BE2C (cell line): ENCODE data around the gene CYP2J2.

DNA sequence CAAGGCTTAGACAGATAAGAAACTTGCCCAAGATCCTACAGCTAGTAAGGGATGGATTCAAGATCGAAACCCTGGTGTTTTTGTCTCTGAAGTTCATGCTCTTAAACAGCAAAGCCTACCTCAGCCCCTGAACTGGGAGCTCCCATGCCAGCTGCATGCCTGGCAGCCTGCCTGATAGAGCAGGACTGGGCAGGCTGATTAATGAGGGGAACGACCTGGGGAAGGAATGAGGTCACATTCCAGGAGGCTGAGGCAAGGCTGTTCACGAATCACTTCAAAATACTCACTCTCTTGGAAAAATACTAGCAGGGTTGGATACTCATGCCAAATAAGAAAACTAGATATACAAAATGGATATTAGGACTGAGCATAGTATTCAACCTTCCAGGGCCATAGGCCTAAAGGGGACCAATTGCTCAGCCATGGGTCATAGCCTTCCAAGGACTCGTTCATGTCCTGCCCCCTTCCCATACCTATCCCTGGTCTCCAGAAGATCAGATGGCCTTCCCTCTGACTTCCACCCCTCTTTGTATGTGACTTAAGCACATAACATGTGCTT, 15.5 kb upstream of the TACSTD2 start:
- RRBS = no CpG with 5 or more reads among the region's 4 CpGs

- RRBS = no CpG with 5 or more reads among the region's 3 CpGs
Measured at GRCh38 chr1:58718157-58718550, 18.3 kb upstream of the MYSM1 start.

DNA sequence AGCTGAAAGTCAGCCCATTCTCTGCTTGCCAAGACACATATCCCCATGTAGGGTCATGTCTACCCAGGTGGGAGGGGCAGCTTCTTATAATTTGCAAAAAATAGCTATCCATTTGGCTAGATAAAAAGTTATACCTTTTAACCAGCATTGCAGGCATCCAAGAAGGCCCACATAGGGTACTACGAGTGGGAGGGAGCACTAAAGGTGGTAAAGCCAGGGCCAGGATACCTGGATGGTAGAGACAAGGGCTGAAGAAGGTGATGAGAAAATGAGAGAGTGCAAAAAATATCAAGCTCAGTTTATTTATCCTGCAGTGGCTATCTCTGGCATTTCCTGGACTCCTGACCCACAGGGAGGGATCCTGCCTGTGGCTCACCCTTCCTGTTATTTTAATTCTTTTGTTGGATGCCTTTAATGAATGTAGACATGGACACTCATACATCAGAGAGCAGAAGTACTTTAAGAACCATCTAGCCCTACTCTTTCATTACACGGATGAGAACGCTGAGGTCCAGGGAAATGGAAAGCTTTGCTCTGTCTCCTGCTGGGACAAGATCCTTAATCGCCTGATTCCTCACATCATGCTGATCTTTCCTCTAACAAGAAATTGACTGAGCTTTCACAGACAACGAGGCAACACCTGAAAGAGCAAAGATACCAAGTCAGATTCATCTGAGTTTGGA, 20.7 kb downstream of the JUN start:
- RRBS = no CpG with 5 or more reads among the region's 5 CpGs

DNA sequence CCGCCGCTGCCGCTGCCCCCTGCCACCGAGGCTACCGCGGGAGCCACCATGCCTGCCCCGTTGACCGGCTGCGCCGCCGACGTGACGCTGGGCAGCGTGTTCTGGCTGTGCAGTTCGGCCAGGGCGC, 1.4 kb downstream of the JUN start:
- RRBS = 1% methylated on average over 5 of the region's 16 CpGs

DNA sequence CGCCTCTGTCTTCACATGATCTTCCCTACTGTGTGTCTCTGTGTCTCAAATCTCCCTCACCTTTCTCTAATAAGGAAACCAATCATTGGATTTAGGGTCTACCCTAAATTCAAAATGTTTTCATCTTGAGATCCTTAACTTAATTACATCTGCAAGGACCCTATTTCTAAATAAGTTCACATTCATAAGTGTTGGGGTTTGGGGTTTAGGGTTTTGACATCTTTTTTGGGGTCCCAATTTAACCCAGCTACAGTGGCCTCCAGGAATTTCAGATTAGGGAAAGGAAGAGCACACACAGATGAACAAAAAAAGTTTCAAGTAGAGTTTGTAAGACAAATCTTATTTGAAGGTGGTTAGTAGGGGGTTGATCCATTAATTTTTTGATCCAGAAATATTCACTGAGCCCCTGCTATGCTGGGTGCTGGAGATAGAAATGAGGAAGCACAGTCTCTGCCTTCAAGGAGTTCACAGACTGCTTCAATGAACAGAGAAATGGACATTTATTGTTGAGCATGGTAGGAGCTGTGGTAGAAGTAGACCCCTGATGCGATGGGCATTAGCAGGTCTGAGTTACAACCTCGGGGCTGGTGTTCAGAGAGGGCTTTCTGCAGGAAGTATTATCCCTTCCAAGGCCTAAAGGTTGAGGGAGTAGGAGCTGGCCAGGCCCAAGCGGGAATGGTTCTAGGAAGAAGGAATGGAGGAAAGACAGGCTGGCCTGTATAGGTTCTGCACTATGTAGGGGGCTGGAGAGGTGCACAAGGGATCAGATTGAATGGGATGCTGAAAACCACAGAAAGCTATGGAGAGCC, 23.2 kb upstream of the JUN start:
- RRBS = no CpG with 5 or more reads among the region's 4 CpGs

GRCh38 chr1:58815003-58816086, 31.5 kb upstream of the JUN start:
- RRBS = 96% methylated on average over 10 of the region's 52 CpGs

GRCh38 chr1:58882876-58884336, 99.6 kb upstream of the JUN start:
- RRBS = no CpG with 5 or more reads among the region's 18 CpGs

- RRBS = no CpG with 5 or more reads among the region's 10 CpGs
Measured at GRCh38 chr1:58893351-58893931, 109.6 kb upstream of the JUN start.

GRCh38 chr1:58942080-58942427, 158.2 kb upstream of the JUN start:
- RRBS = no CpG with 5 or more reads among the region's 2 CpGs

GRCh38 chr1:59138369-59138950, 158.4 kb upstream of the FGGY start:
- RRBS = no CpG with 5 or more reads among the region's 6 CpGs

DNA sequence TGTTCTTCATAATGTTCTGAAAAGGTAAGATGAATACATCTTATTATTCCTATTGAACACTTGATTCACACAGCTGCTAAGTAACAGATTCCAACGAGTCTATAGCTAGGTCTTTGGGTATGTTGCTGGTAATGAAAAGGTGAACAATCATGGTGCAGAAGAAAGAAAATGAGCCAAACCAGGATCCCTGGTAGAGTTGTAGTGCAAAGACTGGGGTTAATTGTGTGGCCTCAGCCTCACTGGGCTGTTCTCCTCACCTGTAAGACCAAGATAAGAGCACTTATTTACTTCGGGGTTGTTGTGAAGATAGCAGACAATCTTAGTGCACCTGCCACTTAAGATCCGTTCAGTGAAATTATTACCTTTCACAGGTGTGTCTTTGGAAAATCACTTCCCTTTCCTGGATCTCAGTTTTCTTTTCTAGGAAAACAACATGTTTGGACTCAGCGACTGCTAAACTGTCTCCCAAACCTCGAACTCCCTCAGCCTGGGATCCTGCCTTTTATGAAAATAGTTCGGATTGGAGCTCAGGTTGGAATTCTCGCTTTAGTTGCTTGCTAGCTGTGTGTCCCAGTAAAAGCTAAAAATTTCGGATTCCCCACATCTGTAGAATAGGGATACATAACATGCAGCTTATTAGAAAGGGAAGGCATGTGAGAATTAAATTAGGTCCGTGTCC, 1.2 kb upstream of the FGGY start:
- RRBS = no CpG with 5 or more reads among the region's 9 CpGs

DNA sequence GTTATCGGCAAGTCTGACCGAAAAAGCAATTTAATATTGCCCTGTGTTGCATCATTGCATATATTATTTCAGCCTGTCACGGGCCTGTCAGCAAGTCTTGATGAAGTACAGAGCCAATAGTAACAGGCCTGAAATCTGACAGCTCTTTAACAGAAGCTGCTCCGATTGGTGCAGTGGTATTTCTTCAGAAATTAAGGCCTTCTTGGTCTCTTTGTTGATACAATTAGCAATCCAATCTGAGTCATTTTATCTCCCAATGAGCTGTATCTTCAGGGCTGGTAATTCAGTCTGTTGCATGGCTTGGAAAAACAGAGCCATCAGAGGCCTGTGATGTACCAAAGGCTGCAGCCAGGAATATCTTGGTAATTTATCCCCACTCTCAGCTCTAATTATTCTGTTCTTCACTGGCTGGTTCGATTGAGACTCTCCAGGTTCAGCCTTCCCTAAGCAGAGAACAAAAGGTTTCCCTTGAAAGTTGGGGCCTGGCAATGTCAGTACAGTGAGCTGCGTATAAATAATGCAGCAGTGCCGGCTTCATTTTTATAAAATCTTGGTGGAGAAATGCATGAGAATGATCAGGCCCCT, 149.6 kb downstream of the FGGY start:
- RRBS = no CpG with 5 or more reads among the region's 7 CpGs

- RRBS = no CpG with 5 or more reads among the region's 14 CpGs
Measured at GRCh38 chr1:59520763-59521623, 224.1 kb downstream of the FGGY start.

GRCh38 chr1:59645873-59646196, 168.9 kb upstream of the HOOK1 start:
- RRBS = no CpG with 5 or more reads among the region's 2 CpGs

GRCh38 chr1:59862516-59863509, 48.1 kb downstream of the HOOK1 start:
- RRBS = no CpG with 5 or more reads among the region's 8 CpGs

DNA sequence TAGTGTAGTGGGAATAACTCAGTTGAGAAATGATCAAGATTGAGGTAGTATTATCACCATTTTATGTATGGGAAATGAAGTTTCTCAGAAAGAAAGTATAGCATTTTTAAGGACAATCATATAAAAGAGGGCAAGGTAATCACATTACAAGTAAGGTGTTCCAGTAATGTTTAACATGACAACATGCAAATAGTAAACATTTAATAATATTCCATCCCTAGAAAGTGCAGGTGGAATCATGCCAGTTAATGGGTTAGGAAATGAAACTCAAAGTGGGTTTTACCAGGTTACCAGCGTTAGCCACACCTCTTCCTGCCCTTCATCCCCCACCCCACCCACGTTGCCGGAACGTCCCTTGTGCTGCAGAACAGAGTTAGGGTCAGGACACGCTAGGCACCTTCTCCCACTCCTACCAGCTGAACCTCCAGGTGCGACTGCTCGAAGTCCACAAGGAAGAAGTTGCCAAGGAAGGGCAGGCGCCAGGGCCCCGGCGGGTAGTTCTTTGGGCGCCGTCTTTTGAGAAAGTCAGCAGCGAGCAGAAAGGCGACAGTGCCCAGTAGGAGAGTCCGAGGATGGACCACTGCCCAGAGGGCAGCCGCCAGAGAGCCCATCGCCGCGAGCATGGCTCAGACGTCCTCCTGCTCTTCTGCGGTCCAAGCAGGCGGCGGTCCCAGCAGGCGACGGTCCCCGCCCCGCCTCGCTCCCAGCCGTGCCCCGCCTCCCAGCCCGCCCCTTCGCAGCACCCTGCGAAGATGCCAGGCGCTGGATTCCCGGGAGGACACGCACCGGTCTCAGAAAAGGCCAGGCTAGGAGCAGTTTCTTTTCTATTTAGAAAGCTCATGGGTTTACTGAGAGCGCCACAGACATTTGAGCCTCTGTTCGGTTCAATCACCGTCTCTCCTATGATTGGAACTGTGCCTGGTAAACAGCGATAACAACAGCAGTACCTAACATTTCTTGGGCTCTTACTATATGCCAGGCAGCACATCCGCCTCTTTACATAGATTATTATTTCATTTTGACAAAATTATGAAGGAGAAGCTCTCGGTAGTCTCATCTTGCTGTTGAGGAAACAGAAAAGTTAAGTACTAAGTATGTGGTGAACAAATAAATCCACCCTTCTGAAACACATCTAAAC, at the start of gene CYP2J2:
Gene CYP2J2 (minus strand): TSS at position 650 of the 1,138 bp plus-strand sequence.
- RRBS = no CpG with 5 or more reads among the region's 43 CpGs

DNA sequence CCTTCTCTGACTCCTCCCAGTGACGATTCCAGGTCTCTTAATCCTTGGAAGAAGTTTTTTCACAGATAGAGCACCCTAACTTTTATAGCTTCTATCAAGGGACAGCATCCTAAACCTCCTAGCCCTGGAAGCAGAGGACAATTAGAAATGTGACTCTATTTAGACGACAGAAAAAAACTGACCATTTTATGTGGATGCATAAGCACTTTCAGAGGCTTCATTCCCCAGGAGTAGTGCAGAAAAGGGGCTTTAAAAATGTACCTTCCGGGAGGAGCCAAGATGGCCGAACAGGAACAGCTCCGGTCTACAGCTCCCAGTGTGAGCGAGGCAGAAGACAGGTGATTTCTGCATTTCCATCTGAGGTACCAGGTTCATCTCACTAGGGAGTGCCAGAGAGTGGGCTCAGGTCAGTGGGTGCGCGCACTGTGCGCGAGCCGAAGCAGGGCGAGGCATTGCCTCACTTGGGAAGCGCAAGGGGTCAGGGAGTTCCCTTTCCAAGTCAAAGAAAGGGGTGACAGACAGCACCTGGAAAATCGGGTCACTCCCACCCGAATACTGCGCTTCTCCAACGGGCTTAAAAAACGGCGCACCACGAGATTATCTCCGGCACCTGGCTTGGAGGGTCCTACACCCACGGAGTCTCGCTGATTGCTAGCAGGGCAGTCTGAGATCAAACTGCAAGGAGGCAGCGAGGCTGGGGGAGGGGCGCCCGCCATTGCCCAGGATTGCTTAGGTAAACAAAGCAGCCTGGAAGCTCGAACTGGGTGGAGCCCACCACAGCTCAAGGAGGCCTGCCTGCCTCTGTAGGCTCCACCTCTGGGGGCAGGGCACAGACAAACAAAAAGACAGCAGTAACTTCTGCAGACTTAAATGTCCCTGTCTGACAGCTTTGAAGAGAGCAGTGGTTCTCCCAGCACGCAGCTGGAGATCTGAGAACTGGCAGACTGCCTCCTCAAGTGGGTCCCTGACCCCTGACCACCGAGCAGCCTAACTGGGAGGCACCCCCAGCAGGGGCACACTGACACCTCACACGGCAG, 416.6 kb upstream of the C1orf87 start:
- RRBS = no CpG with 5 or more reads among the region's 30 CpGs

GRCh38 chr1:60864813-60865883, 217.2 kb upstream of the NFIA start:
- RRBS = no CpG with 5 or more reads among the region's 13 CpGs

DNA sequence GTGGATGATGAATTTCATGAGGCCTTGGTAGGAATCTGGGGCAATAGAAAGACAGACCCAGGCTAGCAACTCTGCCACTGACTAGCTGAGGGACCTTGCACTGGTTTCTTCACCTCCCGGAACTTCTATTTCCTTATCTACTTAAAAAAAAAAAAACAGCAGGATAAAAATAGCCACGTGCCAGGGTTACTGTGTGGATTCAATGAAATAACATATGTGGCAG, 158.6 kb upstream of the NFIA start:
- RRBS = no CpG with 5 or more reads among the region's 2 CpGs

- RRBS = no CpG with 5 or more reads among the region's 18 CpGs
Measured at GRCh38 chr1:61079685-61080524, 2.5 kb upstream of the NFIA start.